NB4 (cell line): Measurements from ENCODE around the genes MPZL2, CD3D, CD3G and DDX6.

- RRBS, result 93% methylated on average over 5 of the region's 21 CpGs
These were observed at the start of gene MPZL2 for GRCh38 chr11:118263969-118264797. MPZL2 (minus strand) TSS chr11:118264297.

DNA sequence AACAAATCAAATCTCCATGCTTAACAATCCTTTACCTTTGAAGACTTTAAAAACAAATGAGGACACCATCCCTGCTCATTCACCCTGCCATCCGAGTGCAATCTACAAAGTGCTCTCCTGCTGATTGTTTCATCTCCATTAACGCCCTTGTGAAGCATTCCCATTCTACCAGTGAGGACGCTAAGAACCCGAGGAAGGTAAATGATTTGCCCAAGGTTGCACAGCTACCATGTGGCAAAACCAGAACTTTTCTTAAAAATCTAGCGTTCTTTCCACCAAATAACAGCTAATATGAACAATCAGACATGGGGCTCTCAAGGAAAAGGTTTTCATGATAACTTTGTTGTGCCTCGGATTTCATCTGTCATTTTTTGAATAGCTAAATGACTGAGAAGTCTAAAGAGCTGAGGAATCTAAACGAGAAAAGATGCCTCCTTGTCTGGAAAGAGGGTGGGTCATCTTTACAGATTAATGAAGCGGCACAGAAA lies 745 bp upstream of the MPZL2 start:
- RRBS, result no CpG with 5 or more reads among the region's 8 CpGs

- RRBS, result no CpG with 5 or more reads among the region's 3 CpGs
These were observed 7.7 kb downstream of the CD3D start for GRCh38 chr11:118334766-118335314.

DNA sequence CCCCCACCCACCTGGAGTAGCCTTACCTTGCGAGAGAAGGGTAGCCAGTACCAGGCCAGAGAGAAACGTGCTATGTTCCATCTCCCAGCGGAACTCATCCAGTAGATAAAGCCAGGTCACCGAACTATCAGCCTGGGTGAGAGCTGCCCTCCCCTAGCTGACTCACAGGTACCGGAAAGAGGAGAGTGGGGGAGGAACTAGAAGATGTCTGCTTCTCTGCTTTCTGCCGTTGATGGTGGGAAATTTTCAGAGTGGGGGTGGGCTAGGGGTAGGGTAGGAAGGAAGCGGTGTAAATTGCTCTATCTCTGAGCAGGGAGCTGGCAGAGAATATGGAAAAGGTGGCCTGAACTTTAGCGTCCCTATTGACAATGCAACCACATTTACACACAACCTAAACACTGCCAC lies at the start of gene CD3D:
TSS of gene CD3D (minus strand) at position 179 of the 405 bp plus-strand sequence.
- RRBS, result no CpG with 5 or more reads among the region's 8 CpGs

GRCh38 chr11:118344049-118344636 lies at the start of gene CD3G:
CD3G (plus strand) TSS chr11:118344344.
- RRBS, result no CpG with 5 or more reads among the region's 5 CpGs

GRCh38 chr11:118434023-118434987 lies 2.0 kb upstream of the KMT2A start:
- RRBS, result 0% methylated on average over 1 of the region's 32 CpGs

GRCh38 chr11:118471505-118471928 lies 35.2 kb downstream of the KMT2A start:
- RRBS, result no CpG with 5 or more reads among the region's 3 CpGs

- RRBS, result no CpG with 5 or more reads among the region's 10 CpGs
These were observed 7.9 kb upstream of the TTC36 start for GRCh38 chr11:118519261-118519947.

- RRBS, result no CpG with 5 or more reads among the region's 6 CpGs
These were observed 954 bp upstream of the TTC36 start for GRCh38 chr11:118526074-118526965.

GRCh38 chr11:118608307-118609289 lies 1.2 kb downstream of the PHLDB1 start:
- RRBS, result 2% methylated on average over 36 of the region's 79 CpGs

- RRBS, result 12% methylated on average over 28 of the region's 52 CpGs
These were observed 3.4 kb downstream of the PHLDB1 start for GRCh38 chr11:118610775-118611302.

DNA sequence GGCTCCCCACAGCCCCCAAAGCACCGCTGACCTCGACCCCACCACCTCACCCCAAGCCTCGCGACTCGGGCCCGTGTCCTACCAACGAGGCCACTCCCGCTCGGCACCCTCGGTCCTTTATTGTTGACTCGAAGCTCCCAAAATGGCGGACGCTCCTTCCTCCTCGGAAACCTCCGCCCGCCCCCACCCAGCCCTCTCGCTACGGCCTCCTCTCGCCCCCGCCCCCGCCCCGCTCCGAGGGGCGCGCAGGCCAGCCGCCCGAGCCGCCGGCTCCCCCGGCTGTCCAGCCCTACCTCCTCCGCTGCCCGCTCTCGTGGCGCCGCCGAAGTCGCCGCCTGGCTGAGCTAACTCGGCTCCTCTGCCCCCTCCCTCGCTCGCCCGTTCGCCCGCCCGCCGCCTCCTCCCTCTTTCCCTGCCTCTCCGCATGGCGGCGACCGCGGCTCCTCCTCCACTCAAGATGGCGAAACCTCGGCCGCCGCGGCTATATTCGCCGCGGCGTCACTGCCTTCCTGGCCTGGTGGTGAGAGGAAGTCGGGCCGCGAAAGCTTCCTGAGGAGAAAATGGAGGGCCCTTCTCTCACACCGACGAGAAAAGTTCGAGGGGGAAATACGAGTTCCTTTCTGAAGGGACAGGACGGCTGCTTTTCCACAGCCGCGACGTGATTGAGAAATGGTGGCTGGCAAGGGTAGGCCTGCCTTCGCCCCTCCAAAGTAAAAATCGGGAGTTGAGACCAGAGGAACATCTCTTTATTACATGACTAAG lies at the start of gene DDX6:
TSS of gene DDX6 (minus strand) at position 360 of the 762 bp plus-strand sequence.
- RRBS, result no CpG with 5 or more reads among the region's 73 CpGs

GRCh38 chr11:118822949-118823317 lies 32.0 kb upstream of the DDX6 start:
- RRBS, result no CpG with 5 or more reads among the region's 4 CpGs

DNA sequence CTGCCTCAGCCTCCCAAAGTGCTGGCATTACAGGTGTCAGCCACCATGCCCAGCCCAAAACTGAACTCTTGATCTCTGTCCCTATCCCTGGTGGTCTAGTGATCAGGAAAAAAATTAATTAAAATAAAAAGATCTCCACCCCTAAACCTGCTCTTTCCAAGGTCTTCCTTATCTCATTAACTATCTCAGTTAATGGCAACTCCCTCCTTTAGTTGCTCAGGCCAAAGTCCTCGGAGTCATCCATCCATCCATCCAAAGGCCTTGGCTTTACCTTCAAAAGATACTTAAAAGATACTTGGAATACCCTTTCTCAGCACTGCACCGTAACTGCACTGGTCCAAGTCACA lies 19.5 kb upstream of the CXCR5 start:
- RRBS, result no CpG with 5 or more reads among the region's 2 CpGs

DNA sequence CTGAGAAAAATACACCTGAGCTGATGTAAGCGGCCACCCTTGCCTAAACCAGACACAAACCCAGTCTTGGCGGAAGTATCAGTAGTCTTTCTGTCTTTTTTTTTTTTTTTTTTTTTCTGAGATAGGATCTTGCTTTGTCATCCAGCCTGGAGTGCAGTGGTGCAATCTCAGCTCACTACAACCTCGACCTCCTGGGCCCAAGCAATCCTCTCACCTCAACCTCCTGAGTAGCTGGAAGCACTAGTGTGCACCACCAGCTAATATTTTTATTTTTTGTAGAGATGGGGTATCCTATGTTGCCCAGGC lies 5.5 kb upstream of the CXCR5 start:
- RRBS, result no CpG with 5 or more reads among the region's 3 CpGs

DNA sequence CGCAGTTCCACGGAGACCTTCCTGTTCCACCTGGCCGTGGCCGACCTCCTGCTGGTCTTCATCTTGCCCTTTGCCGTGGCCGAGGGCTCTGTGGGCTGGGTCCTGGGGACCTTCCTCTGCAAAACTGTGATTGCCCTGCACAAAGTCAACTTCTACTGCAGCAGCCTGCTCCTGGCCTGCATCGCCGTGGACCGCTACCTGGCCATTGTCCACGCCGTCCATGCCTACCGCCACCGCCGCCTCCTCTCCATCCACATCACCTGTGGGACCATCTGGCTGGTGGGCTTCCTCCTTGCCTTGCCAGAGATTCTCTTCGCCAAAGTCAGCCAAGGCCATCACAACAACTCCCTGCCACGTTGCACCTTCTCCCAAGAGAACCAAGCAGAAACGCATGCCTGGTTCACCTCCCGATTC lies 10.1 kb downstream of the CXCR5 start:
- RRBS, result no CpG with 5 or more reads among the region's 18 CpGs

GRCh38 chr11:118914155-118914993 lies 11.4 kb downstream of the BCL9L start:
- RRBS, result no CpG with 5 or more reads among the region's 16 CpGs

- RRBS, result no CpG with 5 or more reads among the region's 3 CpGs
These were observed 3.4 kb downstream of the RPS25 start for GRCh38 chr11:119014718-119015104.

DNA sequence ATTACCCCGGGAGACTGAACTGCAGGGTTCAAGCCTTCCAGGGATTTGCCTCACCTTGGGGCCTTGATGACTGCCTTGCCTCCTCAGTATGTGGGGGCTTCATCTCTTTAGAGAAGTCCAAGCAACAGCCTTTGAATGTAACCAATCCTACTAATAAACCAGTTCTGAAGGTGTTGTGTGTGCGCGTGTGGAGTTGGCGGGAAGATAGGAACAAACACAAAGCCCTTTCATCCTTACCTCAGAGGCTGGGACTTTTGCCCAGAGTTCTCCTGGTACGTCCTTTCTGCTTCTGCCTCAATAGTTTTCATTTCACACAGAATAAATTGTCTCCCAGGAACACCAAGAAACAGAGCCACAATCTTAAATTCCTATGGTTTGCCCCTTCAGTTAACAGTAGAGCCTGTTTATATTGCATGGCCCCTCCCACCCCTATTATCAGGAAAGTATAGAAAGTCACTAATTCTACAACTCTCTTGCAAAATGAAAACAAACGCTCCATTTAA lies 1.8 kb downstream of the H2AX start:
- RRBS, result 33% methylated on average over 1 of the region's 6 CpGs